Temporal lobe (tissue), 2 donors: ENCODE measurements around a stretch of chr22.

DNA sequence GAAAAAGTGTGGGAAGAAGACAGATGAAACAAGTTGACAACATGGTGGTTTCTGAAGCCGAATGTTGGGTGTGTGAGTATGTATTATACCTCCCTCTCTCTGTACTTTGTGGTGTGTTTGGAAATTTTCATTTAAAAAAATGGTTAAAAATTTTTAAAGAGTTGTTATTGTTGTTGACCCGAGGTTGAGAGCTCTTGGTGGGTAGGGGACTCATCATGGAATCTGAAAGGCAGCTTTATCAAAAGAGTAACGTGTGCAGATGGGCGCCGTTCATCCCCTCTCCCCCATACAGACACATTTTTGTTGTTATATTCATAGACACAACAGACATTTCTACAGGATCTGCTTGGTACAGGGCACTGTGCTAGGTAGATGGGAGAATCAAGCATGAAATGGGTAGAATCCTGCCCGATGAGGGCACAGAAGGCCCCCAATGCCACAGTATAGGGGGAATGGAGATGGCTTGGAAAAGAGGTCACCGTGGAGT is 97.4 kb downstream of the ATXN10 start:
- RAMPAGE, long total RNA: no peak

- RAMPAGE, long total RNA: no peak
Measured at GRCh38 chr22:45790703-45791041, 119.0 kb downstream of the ATXN10 start.

- RAMPAGE, long total RNA: no peak
Measured at GRCh38 chr22:45831029-45831327, 146.0 kb downstream of the WNT7B start.

DNA sequence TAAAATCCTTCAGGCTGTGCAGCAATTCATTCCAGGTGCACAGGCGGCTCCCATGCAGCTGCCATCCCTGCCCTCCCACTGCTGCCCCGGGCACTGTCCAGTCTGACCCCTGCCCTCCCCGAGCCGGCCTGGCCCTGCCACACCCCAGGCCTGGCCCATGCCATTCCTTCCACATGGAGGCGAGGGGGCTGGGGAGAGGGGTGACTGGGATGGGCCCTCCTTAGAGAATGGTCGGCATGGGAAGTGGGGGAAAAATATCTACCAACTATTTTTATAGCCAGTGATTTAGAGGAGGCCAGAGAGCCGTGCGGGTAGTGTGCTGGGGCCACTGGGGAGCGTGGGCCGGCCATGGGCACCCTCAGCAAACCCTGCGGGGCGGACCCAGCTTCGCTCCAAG is 21.9 kb downstream of the WNT7B start:
- RAMPAGE, long total RNA: no peak

GRCh38 chr22:45996049-45996463 is 19.1 kb upstream of the WNT7B start:
- RAMPAGE, long total RNA: no peak

DNA sequence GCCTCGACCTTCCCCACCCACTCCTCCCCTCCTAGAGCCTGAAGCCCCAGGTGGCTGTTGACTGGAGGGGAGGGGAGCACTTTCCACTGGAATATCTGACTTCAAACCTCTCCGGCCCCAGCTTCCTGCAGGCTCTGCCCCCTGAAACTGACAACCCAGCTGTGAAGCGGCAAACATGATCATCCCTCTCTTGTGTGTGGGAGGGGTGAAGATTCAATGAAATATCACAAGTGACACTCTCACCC is 29.1 kb upstream of the WNT7B start:
- RAMPAGE, long total RNA: no peak

- RAMPAGE, long total RNA: no peak
Measured at GRCh38 chr22:46048155-46048782, 71.3 kb upstream of the WNT7B start.

GRCh38 chr22:46076615-46077463 is 73.5 kb upstream of the PPARA start:
- RAMPAGE, long total RNA: no peak

- RAMPAGE, long total RNA: no peak
Measured at GRCh38 chr22:46078512-46079469, 71.5 kb upstream of the PPARA start.

GRCh38 chr22:46100475-46100932 is 49.8 kb upstream of the PPARA start:
- RAMPAGE, long total RNA: no peak

DNA sequence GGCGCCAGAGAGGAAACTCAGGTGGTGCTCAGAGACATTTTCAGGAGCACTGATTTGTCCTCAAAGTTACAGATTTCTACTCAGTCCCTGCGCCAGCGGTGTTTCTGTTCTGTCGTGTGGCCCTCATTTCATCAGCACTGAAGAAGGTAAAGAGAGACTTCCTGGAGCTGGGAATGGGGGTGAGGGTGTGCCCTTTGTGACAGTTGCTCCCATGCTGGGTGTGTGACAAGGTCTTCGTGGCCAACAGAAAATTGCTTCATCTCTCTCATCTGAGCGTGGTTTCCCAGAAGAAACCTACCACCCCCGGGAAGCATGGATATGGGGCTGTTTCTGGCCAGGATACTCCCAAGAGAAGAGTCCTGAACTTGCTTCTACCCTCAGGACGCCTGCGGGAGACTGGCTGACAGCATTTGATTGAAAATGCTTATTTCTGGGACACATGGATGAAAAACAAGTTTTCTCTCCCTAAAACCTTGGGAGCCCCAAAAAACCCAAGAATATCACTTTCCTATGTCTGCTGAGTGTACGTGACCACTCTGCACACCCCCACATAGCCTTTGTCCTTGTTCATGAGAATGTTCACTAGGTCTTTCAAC is 1.9 kb upstream of the PPARA start:
- RAMPAGE, long total RNA: no peak

DNA sequence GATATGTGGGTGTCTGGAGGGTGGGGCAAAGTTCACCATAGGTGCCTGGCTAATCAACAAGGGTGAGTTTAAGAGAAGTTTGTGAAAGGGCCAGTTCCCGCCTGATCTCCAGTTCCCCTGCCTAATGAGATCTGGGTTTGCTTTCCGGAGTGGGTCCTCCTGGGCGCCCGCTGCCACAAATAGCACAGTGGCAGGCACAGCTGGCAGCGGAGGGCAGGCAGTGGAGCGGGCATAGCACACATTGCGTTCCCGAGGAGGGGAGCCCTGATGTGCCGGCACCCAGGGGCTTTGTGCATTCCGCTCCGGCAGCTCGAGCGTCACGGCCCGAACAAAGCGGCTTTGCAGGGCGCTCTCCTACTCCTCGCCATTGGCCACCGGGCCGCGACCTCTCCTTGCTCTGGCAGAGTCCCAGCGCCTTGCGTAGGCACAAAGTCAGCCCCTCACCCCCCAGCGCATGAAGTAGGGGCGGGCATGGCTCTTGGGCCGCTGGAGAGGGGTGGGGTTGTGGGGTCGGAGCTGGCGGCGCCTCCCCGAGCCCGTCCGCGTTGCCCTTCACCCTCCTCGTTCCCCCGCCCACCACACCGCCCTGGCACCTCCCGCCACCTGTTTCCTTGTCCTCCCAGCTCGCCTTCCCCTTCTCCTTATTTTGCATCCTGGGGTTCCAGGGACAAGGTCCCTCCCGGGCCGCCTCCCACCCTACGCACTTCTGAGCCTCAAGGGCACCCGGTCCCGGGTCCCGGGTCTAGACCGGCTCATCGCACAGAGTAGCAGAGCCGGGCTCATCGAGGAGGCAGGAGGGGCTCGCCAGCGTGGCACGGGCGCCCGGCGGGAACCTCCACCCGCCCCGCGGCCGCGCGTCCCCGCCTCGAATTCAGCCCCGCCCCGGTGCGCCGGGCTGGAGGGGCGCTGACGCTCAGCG is 787 bp upstream of the PPARA start:
- RAMPAGE, long total RNA: no peak

DNA sequence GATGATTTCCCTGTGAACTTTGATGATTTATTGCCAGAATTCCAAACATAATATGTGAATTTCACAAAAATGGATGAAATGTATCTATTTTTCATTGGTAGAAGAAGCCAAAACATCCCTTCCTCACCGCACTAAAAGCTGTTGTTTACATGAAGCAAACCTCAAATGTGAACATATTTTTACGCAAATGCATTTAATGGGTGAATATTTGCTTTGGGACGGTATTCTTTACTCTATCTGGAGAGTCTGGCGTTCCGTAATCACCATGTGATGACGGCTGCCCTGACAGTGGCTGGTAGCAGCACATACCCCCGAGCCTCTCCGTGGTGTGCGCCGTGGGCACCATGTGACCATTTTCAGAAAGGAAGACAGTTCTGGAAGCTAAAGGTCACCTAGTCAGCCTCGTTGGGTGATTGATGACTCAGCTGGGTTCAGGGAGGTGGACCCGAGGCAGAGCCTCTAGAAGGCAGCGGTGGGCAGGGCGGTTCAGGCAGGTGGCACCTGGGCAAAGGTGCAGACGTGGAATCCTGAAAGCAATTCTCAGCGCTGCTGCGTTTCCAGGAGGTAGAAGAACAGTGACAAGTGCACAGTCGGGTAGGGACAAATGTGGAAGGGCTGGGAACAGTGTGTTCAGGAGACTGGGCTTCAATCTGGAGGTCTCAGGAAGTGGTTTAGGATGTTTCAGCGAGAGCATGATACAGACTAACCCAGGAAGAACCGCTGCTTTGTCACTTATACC is 45.3 kb downstream of the PPARA start:
- RAMPAGE, long total RNA: no peak

DNA sequence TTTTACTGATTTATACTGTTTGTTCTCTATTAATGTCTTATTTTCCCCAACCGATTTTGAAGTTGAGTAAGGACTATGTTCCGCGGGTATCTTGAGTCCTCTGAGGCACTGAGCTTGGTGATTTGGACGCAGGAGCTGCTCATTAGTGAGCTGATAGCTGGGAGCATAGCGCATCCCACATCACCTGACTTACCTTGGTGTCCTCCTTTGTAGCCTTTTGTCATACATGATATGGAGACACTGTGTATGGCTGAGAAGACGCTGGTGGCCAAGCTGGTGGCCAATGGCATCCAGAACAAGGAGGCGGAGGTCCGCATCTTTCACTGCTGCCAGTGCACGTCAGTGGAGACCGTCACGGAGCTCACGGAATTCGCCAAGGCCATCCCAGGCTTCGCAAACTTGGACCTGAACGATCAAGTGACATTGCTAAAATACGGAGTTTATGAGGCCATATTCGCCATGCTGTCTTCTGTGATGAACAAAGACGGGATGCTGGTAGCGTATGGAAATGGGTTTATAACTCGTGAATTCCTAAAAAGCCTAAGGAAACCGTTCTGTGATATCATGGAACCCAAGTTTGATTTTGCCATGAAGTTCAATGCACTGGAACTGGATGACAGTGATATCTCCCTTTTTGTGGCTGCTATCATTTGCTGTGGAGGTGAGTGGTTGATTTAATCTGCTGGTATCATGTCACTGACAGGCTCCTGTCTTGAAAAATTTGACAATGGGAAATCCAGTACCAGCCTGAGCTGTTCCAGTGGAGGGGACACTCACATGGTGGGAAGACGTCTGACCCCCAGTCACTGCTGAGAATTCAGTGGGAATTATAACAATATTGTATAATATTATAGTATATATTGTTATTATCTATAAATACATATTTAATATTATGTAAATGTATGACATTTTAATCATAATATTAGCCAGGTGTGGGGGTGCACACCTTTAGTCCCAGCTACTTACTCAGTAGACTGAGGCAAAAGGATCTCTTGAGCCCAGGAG is 18.2 kb downstream of the CDPF1 start:
- RAMPAGE, long total RNA: no peak

DNA sequence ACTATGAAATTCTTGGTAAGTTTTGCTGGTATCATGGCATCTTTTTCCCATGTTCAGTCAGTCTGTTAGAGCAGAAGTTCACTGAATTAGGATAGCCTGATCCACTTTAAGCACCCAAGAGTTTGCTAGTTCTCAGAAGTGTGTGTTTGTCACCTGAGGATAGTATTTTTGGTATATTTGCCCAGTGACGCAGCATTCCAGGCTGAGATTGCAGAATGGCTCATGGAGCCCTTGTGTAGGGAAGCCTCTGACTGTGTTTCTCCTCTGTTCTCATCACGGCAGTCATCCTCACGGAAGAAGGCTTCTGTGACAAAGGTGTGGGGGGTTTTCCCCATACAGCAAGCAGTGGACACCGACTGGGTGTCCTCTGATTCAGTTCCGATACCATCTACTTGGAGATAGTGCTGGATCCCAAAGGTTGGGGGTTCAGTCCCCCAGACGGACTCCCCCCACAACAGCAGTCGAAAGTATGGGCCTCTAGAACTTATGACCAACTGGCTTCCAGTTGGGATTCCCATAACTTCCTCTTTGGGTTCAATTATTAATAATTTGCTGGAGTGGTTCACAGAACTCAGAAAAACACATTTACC is 6.3 kb downstream of the TRMU start:
- RAMPAGE, long total RNA: no peak

DNA sequence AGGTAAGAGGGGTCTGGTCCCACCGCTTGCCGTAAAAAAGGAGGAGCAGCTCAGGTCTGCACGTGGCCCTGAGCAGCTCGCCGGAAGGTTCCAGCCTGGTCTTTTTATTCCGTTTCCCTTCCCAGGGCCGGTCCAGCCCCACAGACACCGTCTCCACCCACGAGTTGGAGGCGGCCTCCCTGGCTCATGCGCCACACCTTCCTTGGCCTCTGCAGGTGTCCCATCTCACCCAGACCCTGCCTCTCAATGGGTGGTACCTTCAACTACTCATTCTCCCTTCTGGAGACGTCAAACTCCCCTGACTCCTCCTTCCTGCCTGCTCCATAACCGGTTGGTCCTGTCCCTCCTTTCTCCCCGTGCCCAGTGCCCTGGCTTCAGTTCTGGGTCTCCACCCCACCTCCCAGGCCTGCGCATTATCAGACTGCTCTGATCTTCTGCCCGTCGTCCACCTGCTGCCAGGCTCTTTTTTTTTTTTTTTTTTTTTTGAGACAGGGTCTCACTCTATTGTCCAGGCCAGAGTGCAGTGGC is 39.6 kb downstream of the TRMU start:
- RAMPAGE, long total RNA: no peak

GRCh38 chr22:46453056-46453495 is 84.3 kb downstream of the CELSR1 start:
- RAMPAGE, long total RNA: no peak

GRCh38 chr22:46532506-46533237 is 4.7 kb downstream of the CELSR1 start:
- RAMPAGE, long total RNA: no peak

- RAMPAGE, long total RNA: no peak
Measured at GRCh38 chr22:46547812-46548372, 10.5 kb upstream of the CELSR1 start.

GRCh38 chr22:46579756-46580279 is 40.4 kb upstream of the GRAMD4 start:
- RAMPAGE, long total RNA: no peak